ENCODE measurements around a stretch of chr13.

- PRO-cap, result no peak
These were observed 20.2 kb downstream of the NAXD start for GRCh38 chr13:110635570-110635929.

DNA sequence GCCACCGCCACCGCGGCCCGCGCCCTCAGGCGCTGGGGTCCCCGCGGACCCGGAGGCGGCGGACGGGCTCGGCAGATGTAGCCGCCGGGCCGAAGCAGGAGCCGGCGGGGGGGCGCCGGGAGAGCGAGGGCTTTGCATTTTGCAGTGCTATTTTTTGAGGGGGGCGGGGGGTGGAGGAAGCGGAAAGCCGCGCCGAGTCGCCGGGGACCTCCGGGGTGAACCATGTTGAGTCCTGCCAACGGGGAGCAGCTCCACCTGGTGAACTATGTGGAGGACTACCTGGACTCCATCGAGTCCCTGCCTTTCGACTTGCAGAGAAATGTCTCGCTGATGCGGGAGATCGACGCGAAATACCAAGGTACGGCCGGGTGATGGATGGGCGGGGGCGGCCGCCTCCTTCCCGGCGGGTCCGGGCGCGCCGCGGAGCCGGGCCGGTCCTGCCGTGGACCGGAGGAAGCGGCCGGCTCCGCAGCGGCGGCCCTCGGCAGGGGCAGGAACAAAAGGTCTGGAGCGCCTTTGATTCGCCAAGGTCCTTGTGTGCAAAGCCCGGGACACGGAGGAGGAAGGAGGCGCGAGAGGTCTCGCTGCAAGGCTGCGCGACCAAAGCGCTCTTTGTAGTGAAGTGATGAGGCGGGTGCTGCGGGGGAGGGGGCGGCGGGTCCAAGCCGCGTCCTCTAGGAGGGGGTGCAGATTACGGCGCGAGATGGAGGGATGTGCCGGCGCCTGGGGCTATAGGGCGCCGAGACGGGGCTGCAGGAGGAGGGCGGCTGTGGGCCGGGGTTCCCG is 621 bp downstream of the ING1 start:
- PRO-cap, result no peak

GRCh38 chr13:110714855-110715709 is 1.6 kb downstream of the ING1 start:
- PRO-cap, result unidirectional peak, minus-strand start at chr13:110715353

- PRO-cap, result no peak
These were observed 6.2 kb downstream of the ING1 start for GRCh38 chr13:110719594-110720194.

- PRO-cap, result no peak
These were observed 28.3 kb downstream of the ANKRD10 start for GRCh38 chr13:110886632-110886927.

GRCh38 chr13:110887267-110888366 is 27.3 kb downstream of the ANKRD10 start:
- PRO-cap, result no peak

DNA sequence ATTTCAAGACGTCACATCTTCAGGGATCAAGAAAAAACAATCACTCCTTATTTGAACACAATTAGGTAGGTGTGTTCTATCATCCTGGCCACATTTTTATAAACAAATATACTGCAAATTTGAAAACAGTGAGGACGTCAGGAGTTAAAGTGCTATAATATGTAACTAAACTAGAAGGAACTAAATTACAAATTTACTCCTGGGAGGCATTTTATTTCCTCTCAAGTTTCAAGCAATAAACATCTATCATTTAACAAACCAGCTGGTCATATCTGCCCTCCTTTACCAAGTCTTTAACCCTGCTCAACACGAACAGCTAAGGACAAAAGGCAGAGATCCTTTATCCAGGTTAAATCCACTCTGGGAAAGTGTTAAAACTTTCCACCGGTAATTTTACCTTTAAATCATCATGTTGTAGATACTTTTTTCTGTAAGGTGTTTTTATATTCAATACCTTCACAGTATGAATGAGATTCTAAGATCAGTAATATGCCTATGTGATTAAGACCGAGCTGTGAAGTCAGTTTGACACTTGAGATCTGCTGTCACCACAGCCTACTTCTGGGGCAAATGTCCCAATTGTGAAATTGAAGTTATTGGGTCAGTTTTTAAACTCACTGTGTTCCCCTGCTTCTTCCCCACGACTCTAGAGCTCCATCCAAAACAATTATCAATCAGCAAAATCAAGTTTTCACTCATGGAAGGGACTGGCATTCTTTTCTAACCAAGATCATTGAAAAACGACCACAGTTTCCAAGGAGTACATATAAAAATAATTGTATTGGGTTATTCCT is 26.3 kb downstream of the ANKRD10 start:
- PRO-cap, result no peak

DNA sequence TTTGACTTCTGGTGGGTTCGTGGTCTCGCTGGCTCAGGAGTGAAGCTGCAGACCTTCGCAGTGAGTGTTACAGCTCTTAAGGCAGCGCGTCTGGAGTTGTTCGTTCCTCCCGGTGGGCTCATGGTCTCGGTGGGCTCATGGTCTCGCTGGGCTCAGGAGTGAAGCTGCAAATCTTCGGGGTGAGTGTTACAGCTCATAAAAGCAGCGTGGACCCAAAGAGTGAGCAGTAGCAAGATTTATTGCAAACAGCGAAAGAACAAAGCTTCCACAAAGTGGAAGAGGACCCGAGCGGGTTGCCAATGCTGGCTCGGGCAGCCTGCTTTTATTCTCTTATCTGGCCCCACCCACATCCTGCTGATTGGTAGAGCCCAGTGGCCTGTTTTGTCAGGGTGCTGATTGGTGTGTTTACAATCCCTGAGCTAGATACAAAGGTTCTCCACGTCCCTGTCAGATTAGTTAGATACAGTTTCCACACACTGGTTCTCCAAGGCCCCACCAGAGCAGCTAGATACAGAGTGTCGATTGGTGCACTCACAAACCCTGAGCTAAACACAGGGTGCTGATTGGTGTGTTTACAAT is 31.9 kb upstream of the ARHGEF7 start:
- PRO-cap, result no peak

DNA sequence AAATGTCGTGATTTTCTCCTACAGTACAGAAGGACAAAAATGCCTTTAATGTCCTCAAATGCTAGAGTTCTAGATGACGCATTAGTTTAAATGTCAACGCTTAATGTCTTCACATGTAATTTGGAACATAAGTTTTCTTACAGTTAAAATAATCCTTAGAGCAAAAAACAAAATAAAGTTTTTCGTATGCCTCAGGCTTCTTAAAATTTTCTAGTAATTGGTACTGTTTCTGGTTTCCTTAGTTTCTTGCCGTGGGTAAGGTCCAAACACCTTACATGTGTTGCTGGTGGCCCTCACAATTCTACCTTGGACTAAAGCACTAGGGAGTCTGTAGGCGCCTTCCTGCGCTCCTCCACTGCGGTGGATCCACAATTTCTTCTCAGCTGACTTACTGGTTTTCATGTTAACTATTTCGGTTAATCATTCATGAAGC is 37.5 kb downstream of the ARHGEF7 start:
- PRO-cap, result no peak

- PRO-cap, result no peak
These were observed 68.9 kb downstream of the ARHGEF7 start for GRCh38 chr13:111184100-111184289.

GRCh38 chr13:111272279-111272807 is 48.1 kb upstream of the TEX29 start:
- PRO-cap, result no peak

- PRO-cap, result no peak
These were observed 46.5 kb downstream of the SOX1 start for GRCh38 chr13:112113500-112113846.

DNA sequence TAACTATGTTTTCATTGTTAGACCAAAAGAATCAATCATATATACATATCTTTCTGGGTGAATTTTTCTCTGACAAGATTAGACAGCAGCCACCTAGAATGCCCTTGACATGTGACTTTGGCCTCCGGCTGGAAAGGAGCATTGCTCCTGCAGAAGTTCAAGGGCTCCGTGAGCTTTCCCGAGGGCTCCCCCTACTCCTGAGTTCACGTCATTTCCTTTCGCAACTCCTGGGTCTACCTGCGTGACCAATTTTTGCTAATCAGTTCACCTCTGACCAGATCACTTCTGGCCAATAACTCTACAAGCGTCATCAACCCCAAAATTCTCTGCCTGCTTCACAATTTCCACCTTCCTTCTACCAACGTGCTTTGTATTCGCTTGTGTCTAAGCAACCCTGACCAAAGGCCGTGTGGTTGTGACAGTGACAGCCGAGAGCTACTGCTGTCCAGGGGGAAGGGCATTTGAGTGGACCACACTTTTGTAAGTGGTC is 146.1 kb upstream of the SPACA7 start:
- PRO-cap, result no peak

DNA sequence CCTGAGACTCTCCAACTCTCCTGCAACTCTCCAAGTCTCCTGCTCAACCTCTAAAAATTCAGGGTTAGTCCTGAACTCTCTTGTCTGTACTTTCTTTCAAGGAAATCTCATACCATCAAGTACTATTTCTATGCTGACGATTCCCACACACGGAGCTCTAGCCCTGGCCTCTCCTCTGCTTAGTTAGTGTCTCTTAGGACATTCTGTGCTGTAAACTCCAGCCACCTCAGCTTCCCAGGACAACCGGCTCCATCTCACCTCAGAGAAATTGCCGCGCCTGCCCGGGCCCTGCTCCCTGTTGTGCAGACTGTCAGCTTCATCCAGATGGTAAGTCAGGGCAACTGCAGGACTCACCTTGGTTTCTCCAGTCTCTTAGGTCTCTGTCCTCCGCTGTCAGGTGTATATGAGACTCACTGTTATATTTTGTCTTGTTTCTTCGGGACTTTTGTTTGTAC is 98.7 kb downstream of the SPACA7 start:
- PRO-cap, result no peak

DNA sequence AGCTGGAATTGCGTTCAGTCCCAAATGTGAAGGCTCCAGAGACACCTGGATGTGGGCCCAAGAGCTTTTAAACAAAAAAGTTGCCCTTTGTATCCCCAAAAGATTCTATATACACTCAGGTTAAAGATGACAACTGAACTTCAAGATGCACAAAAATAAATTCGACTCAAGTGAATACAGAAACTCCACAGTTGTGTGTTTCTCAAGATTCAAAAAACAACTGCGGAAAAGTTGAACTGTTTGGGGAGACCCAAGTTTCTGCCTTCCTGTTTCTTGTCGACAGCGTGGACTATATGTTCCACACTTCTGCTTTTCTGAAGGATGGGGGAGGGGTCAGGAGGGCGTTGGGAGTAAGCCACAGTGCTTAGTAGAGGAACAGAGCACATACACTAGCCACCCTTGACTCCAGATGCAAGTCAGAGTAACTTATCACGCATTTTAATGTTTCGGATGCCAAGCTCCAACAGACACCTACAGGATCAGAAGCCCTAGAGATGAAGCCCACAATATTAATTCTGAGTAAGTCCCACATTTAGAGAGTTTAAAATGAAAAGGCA is 4.4 kb downstream of the TUBGCP3 start:
- PRO-cap, result no peak

DNA sequence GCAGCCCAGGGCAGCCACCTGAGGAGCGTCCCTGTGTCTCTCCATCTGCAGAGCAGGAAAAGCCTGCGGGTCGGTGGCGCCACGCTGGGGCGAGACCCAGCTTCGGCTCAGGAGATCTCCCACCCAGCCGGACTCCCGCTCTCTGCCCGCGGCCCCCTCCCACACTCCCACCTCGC is 476 bp upstream of the ATP11A start:
- PRO-cap, result no peak

DNA sequence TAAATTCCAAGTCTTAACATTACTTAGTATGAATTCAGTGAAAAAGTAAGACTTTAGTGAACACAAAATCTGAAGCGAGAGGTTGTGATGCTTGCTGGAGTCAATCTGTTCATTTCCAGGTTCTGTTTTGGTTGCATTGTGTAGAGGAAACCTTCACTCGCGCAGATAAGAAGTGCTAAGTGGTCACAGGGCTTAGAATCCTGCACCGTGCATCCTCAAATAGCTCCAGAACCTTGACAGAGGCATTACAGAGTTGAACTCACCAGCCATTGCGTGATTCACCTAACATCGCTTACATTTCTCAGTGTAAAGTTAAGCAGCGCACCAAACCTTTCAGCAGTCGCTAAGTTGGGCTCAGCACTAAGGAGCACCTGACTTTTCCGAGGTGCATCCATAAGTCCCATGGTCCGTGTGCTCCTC is 45.7 kb downstream of the ATP11A start:
- PRO-cap, result no peak

- PRO-cap, result no peak
These were observed 53.6 kb downstream of the ATP11A start for GRCh38 chr13:112743209-112744135.

DNA sequence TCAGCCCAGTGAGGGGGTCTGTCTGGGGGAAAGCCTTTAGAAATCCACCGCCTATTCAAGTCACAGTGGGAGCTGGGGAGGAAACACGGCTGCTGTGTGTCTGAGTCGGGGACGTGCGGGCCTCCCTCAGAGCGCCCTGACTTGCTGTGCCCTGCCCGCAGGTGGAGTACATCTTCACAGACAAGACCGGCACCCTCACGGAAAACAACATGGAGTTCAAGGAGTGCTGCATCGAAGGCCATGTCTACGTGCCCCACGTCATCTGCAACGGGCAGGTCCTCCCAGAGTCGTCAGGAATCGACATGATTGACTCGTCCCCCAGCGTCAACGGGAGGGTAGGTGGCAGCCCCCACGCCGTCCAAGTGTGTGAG is 137.8 kb upstream of the MCF2L start:
- PRO-cap, result no peak

GRCh38 chr13:112885515-112886442 is 83.2 kb upstream of the MCF2L start:
- PRO-cap, result no peak

Measured in mesenteric fat pad (tissue), 1 donor.